Spleen (tissue), 7 donors: ENCODE measurements around a stretch of chr2.

- PRO-cap, 4 experiments = no peak in any of the 4 experiments
- RAMPAGE, long total RNA, 4 experiments = no peak in any of the 4 experiments
These were observed 44.1 kb upstream of the UBE2F start for GRCh38 chr2:237922422-237923312.

GRCh38 chr2:238059915-238060930 lies 578 bp upstream of the SCLY start:
- PRO-cap, 4 experiments = peak in 4 of 4 experiments; most common minus-strand start chr2:238060769 (in 3)
- RAMPAGE, long total RNA, 4 experiments = start-site peak on the minus strand in 1 of 4 experiments, at chr2:238060721-238060745 at its widest, 10 reads per replicate

DNA sequence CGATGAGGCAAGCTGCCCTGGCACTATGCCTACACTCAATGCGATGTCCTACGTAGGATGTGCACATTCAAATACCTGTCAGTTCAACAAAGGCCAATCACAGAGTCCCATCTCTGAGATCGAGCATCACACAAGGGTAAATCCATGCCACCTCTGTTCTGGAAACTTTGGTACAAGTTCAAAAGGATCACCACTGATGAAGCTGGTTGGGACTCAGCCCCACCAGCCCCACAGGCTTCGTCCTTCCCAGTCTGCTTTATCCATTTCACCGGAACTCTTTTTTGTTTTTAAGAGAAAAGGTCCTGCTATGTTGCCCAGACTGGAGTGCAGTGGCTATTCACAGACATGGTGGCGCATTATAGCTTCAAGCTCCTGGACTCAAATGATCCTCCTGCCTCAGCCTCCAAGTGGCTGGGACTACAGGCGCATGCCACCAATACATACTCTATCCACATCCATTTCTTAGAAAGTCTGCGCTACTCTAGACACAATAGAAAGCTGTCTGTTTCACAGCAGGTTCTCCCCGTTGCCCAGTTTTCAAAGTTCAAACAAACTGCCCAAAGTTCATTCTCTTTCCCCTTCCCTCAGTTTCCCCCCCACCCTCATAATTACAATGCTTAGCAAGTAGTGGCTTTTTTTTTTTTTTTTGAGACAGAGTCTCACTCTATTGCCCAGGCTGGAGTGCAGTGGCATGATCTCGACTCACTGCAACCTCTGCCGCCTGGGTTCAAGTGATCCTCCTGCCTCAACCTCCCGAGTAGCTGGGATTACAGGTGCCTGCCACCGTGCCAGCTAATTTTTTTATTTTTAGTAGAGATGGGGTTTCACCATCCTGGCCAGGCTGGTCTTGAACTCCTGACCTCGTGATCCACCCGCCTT lies 17.0 kb downstream of the ERFE start:
- PRO-cap, 4 experiments = peak in 1 of 4 experiments; most common minus-strand start position 277 of the sequence (in 1)
- RAMPAGE, long total RNA, 4 experiments = no peak in any of the 4 experiments

GRCh38 chr2:238202652-238203407 lies 665 bp downstream of the ILKAP start:
- PRO-cap, 4 experiments = peak in 1 of 4 experiments; most common plus-strand start chr2:238203088 (in 1)
- RAMPAGE, long total RNA, 4 experiments = no peak in any of the 4 experiments

- PRO-cap, 4 experiments = no peak in any of the 4 experiments
- RAMPAGE, long total RNA, 4 experiments = no peak in any of the 4 experiments
These were observed 798 bp upstream of the HES6 start for GRCh38 chr2:238240541-238241130.

DNA sequence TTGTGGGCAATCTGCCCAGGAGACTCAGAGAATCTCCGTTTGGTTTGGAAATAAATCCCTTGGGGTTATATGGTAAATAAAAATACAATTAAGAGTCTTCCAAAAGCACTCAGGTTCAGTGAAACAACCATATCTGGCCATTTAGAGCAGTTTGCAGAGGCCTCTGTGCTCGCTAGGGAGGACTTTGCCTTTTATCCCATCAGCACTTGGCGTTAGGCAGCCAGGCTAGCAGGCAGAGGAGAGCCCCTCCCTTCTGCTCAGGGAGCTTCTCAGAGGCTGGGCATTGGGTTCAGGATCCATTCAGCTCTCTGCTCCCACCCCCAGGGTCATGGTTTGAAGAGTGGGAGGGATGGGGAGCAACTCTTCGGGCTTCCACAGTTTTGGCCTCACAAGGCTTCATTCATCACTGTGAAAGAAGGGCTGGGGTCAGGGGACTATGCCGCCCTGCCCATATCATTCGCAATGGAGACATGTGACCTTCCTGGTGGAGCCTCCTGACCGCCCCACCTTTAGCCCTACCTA lies 3.3 kb upstream of the HES6 start:
- PRO-cap, 4 experiments = no peak in any of the 4 experiments
- RAMPAGE, long total RNA, 4 experiments = no peak in any of the 4 experiments

DNA sequence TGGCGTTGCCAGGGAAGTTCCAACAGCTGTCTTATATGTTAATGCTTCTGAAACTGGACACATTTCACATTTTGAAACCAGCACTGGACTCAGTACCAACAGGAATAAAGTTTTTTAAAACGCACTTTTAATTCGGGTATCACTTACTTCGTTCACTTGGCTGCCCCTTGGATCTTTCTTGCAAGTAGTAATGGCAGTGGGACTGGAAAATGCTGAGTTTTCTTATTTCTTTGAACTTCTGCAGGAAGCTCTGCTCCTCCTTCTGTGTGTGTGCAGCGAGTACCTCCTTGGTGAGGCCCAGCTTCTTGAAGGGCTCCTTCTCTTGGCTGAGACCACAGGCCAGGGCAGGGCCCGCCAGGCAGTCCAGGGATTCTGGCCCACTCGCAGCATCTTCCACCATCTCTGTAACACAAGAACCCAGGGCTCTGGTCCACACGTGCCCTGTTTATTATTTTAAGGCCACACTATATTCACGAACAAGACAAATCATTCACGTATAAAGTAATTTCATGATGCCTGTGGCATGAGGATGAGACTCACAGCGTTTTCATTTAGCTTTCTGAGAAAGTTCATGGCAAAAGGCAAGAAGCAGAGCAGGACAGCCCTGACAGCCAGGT lies 15.8 kb upstream of the HES6 start:
- PRO-cap, 4 experiments = no peak in any of the 4 experiments
- RAMPAGE, long total RNA, 4 experiments = no peak in any of the 4 experiments

DNA sequence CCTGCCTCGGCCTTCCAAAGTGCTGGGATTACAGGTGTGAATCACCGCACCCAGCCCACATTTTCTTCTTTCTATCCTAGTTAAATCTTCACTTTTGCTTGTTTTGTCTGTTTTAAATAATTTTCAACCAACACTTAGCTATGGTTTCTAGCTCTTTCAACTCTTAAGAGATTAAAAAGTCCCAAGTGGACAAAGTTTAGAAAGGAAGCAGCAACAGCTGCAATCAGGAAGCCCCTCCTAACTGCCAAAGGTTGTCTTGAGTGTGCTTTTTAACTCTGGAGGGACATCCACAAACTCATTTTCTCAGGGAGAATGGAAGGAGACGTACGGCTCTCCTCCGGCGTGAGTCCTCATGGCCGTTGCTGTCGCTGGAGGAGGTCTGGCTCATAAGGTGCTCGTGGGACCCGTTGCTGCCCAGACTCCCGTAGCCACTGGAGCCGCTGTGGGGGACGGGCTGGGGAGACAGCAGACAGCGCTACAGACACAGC lies 20.7 kb upstream of the HES6 start:
- PRO-cap, 4 experiments = no peak in any of the 4 experiments
- RAMPAGE, long total RNA, 4 experiments = no peak in any of the 4 experiments

GRCh38 chr2:238287069-238287317 lies 1.4 kb downstream of the PER2 start:
- PRO-cap, 4 experiments = no peak in any of the 4 experiments
- RAMPAGE, long total RNA, 4 experiments = no peak in any of the 4 experiments

- PRO-cap, 4 experiments = no peak in any of the 4 experiments
- RAMPAGE, long total RNA, 4 experiments = no peak in any of the 4 experiments
These were observed 6.9 kb upstream of the PER2 start for GRCh38 chr2:238295133-238295829.

DNA sequence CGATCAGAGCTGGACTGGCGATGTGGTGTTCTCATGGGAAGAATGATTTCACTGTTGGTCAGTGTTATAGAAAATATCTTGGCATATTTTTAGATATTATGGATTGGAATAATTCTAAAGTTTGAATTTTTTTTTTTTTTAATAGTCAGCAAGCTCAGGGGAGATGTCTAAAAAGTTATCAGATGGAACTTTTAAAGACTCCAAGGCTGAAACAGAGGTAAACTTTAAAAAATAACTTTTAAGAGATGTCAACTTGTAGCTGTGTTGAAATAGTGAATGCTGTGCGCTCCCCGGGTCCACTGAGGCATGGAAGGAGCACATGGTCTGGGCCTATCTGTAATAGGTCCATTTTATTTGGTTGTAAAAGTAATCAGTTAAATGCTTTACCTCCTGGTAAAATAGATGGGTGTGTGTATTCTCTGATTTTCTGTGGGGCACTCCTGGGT lies 12.4 kb downstream of the TRAF3IP1 start:
- PRO-cap, 4 experiments = no peak in any of the 4 experiments
- RAMPAGE, long total RNA, 4 experiments = no peak in any of the 4 experiments

GRCh38 chr2:238644008-238644523 lies 203.8 kb upstream of the TWIST2 start:
- PRO-cap, 4 experiments = no peak in any of the 4 experiments
- RAMPAGE, long total RNA, 4 experiments = no peak in any of the 4 experiments

DNA sequence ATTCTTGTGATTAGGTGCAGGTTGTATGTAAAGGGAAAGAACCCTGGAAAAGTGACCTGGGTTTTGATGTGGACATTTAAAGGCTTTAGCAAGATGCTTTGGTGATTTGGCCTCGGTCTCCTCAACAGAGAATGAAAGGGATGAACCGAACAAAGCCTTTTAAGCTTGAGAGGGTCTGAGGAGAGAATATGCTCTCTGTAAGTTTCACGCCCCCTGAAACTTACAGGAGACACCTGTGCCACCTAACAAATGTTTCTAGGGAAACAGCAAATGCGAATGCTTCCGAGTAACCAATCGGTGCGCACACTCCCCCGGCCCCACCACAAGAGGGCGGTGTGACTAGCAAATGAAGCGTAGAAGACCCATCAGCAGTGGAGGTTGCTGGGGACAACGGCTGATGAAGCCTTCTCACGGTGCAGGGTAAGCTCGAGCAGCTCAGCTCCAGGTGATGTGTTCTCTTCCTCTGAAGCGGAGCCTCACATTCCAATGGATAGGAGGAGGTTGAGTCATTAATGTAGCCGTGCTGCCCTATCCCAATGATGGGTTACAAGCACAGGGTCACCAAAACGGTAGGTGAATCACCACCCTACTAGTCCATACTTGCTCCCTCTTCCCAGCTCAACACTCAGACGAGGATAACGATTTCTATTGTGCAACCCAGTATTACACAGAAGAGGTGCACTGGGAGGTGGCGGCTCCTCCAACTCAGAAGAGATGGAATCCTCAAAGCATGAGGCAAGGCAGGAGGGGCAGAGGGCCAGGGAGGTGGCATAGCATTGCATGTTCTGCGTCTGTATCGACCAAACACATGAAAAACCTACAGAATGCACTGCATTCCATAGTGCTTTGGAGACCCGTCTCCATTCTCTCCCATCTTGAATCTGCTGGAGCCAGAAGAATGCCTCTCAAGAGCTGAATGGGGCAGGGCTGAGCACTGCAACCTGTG lies 127.6 kb upstream of the TWIST2 start:
- PRO-cap, 4 experiments = no peak in any of the 4 experiments
- RAMPAGE, long total RNA, 4 experiments = no peak in any of the 4 experiments

DNA sequence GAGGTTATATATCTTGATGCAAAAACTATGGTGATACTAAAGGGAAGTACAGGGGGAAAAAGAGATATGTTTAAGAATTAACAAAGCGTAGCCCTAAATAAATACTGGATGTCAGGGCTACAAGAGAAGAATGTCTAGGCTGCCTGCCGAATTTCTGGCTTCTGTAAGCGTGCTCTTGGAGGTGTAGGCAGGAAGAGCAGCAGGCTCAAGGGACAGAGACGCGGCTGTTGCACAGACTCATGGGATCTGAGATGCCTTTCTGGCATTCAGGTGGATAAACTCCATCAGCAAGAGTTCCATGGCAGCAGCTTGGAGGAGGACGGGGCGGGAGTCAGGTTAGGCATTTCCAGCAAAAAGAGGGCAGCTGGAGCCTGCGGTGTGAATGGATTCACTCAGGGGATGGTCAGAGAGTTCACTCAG lies 123.2 kb upstream of the TWIST2 start:
- PRO-cap, 4 experiments = no peak in any of the 4 experiments
- RAMPAGE, long total RNA, 4 experiments = no peak in any of the 4 experiments

DNA sequence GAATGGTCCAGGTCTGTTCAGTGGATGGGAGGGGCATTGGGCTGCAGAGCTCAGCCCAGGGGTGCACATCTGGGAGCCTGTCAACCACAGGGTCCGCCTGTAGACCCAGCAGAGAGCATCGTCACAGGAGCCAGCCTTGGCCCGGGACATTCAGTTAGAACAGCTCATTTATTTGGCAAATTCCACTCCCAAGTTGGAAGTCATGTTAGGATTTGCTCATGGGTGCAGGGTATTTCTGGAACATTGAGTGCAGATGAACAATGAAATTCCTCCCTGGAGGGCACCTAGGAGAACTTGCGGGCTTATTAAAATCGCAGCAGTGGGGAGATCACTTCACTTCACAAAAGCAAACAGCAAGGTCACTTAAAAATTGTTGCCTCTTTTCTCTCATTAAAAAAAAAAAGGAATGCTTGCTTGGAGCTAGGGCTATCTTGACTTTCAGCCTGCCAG lies 119.8 kb upstream of the TWIST2 start:
- PRO-cap, 4 experiments = no peak in any of the 4 experiments
- RAMPAGE, long total RNA, 4 experiments = no peak in any of the 4 experiments

- PRO-cap, 4 experiments = peak in 1 of 4 experiments; most common plus-strand start chr2:238847362 (in 1)
- RAMPAGE, long total RNA, 4 experiments = no peak in any of the 4 experiments
These were observed 1.2 kb upstream of the TWIST2 start for GRCh38 chr2:238846386-238847437.

DNA sequence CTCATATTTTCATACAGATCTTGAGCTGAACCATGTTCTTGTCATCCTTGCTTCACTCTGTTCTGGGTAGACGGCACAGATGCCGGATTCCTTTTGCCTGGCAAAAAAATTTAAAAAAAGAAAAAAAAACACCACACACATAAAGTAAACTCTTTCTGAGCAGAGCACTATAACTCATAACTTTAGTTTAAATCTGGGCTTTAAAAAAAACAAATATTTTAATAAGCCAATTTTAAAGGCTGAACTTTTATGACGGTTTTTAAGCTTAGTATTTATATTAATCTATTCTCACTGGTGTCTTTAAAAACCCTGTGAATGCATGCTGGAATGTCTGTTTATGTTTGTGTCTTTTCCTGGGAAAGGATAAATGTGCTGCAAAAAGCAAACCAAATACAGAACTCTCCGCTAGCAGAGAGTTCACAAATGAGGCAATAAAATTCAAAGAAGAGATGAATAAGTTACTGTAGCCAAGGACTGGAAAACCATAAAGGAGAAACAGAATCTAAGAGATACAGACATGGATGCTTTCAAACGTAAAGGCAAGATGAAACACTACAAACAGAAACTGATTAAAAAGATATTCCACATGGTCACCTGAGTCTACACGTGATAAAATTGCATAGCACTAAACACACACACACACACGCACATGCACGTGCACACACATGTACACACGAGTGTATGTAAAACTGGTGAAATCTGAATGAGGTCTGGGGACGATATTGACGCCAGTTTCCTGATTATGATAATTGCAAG lies 4.3 kb downstream of the TWIST2 start:
- PRO-cap, 4 experiments = no peak in any of the 4 experiments
- RAMPAGE, long total RNA, 4 experiments = no peak in any of the 4 experiments

DNA sequence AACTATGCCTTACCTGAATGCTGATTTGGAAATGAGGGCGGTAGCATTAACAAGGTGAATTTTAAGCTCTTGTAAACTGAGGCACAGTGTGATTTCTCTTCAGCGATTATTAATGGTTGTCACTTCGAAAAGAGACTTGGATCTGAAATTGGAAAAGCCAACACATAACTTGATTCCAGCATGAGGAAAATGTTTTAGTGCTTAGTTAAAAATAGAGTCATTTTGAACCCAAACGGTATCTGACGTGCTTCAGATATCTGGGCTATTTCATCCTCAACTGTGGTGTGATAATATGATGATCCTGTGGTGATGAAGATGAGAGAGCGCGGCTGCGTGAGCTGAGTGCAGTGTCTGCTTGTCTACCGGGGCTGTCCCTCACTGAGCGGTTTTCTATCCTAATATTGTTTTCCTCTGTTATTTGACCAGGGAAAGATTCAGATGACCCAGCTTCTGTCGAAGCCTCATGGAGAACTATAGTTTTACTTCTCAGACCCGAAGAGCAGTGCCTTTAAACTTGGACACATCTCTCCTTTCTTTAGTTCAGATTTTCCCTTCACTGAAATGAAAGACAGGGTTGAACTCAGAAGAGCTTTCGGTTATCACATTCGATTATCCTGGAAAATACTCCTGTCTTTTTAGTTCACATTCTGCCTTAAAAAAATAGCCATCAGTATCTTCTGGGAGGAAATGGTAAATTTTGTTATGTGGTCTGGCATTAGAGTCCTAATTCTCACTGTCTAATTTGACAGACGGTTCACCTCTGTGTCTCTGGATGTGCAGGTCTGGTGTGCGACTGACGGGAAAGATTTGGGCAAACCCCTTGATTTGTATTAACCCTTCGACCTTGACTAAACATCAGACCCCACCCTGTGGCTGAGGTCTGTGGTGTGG lies 6.0 kb downstream of the TWIST2 start:
- PRO-cap, 4 experiments = no peak in any of the 4 experiments
- RAMPAGE, long total RNA, 4 experiments = no peak in any of the 4 experiments

GRCh38 chr2:239006912-239007495 lies 159.1 kb downstream of the TWIST2 start:
- PRO-cap, 4 experiments = no peak in any of the 4 experiments
- RAMPAGE, long total RNA, 4 experiments = no peak in any of the 4 experiments

- PRO-cap, 4 experiments = no peak in any of the 4 experiments
- RAMPAGE, long total RNA, 4 experiments = no peak in any of the 4 experiments
These were observed 199.1 kb downstream of the TWIST2 start for GRCh38 chr2:239047043-239047397.